ENCODE measurements around a stretch of chr6.

DNA sequence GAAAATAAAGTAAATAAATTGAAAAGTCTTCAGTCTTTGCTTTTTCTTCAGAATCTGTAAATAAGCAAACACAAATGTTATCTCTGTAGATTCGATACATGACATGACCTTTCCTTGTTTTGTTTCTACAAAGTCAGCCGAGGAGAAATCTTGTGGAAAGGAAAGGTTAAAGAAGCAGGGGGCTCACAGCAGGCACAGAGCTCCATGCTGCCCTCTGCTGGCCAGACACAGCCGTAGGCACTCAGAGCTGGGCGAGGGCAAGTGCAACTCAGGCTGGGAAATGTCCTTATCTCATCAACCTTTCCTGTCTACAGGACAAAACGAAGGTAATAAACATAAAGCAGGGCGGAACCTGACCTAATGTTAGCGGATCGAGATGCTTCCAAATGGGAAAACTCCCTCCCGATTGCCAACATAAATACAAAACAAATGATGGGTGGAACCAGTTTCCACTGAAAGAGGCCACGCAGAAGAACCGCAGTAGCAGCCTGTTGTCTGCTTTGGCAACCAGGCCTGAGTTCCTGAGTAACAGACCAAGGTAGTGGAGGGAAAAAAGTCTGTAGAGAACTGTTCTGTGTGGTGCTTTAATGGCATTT is 85.5 kb downstream of the MBOAT1 start:
- PRO-cap, result no peak

- PRO-cap, result no peak
Measured at GRCh38 chr6:20201864-20202457, 10.3 kb downstream of the MBOAT1 start.

DNA sequence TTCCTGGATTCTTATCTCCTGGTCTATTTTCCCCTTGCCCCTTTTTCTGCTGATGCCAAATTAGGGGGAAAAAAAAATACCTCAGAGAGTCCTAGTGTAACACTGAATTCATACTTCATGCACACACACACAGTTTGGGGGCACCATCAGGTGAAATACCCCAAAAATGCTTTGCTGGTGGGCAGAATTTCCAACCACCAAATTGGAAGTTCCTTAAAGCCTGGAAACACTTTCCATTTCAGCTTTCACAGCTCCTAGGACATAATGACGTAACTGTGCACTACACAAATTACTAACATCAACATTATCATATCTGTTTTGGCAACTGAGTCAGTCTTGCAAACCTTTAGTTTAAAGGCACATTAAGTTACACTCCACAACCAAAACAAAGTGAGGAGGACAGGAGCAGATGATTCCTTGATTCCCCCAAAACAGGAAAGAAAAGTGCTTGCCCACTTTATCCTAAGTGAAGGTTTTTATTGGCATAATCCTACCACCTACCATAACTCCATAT is 3.6 kb downstream of the MBOAT1 start:
- PRO-cap, result no peak

DNA sequence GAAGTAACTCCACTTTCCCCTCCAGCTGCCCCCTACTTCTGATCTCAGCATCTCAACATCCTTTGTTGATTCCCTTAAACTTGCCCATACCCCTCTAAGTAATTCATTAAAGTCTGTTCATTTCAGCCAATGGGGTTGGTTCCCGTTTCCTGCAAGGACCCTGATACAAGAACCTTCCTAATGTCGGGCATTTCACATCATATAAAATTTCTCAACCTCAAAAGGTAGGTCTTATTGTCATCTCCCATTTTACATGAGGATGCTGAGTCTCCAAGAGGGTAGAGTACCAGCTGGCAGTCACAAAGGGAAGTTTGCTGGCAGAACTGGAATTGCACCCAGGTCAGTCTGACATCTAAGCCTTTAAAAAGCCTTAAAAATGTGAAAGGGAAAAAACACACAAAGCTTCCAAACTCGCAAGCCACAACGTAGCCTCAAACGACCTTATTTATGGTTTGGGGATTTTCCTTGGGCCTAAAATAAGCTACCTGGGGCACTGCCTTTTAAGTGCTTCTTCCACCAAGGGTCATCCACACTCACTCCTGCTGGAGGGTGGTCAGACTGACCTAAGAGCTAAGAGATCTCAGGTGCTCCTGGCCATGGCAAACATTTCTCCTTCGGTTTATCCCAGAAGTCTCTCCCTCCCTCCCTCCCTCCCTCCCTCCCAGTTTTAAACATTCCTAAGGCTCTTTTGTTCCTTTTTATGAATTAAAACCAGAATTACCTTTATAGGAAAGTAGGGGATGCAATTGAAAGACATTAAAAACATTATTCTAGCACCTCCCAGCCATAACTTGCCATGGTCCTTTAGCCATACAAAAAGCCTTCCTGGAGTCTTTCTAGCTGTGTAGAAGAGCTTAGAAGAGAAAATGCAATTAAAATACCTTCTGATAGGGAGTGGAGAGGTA is 2.1 kb downstream of the MBOAT1 start:
- PRO-cap, result no peak

- PRO-cap, result no peak
Measured at GRCh38 chr6:20319227-20320437, 82.0 kb upstream of the E2F3 start.

DNA sequence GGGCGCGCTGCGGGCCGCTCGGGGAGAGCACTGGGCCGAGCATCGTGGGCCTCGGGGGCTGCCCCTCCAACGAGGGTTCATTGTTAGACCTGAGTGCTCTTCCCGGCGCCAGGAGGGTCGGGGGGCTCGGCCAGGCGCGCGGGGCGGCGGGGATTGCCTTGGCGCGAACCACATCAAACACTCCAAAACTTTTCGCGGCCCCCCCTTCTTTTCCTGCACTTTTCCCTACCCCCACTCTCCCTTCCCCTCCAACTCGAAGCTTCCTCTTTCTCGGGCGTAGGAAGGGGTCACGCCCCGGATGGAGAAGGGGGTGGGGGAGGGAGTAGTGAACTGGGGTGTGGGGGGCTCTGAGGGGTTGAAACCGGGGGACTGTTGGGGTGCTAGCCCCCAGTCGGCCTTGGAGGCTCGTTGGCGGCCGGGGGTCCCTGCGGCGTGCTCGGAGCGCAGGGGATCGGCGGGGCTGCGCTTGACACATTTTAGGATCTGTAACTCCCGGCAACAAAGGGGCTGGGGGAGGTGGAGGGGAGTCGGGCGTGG is 1.1 kb downstream of the E2F3 start:
- PRO-cap, result bidirectional peak, plus-strand start at position 80 of the sequence, minus-strand start at position 155 of the sequence; bidirectional peak, plus-strand start outside the sequence, minus-strand start at position 487 of the sequence

GRCh38 chr6:21887239-21888127 is 293.9 kb downstream of the SOX4 start:
- PRO-cap, result no peak

- PRO-cap, result no peak
Measured at GRCh38 chr6:22149602-22150316, 147.1 kb downstream of the PRL start.

GRCh38 chr6:24228571-24229104 is 102.6 kb downstream of the NRSN1 start:
- PRO-cap, result no peak

- PRO-cap, result no peak
Measured at GRCh38 chr6:24401461-24402043, 1.2 kb upstream of the MRS2 start.

DNA sequence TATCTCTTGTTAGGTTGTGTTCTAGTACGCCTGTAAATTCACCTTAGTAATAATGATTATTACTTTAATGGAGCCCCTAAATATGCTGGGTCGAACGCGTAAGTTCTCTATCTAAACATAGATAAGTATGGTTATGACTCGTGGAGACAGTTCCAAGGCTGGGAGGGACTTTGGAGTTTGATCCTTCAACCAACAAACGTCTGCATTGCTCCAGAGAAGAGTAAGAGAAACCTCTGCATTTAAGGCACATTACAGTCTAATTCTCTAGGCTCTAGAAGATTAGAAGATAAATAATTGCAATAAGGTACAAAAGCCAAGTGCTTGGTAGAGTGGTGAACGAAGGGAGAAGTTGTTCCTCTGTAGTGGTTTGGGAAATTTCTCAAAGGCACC is 549 bp downstream of the ACOT13 start:
- PRO-cap, result no peak

DNA sequence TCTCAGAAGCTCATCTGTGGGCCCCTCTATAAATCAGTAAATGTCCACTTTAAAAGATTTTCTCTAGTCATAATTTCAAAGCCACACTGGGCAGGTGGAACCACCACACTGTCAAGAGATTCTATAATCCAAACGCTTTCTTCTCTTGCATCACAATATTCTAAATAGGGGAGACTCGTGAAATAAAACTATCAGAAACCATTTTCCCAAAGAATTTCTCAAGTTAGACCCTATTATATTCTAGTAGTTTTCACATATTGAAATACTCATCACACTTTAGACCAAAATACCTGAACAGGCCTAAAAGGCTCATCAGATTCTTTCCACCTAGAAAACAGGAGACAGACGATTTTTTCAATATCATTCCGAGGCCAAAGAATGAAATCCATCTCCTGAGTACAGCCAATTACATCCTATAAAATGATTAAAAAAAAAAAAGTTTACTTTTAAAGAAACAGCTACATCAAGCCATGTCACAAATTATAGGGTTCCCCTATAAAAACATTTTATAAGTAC is 4.9 kb downstream of the C6orf62 start:
- PRO-cap, result no peak

DNA sequence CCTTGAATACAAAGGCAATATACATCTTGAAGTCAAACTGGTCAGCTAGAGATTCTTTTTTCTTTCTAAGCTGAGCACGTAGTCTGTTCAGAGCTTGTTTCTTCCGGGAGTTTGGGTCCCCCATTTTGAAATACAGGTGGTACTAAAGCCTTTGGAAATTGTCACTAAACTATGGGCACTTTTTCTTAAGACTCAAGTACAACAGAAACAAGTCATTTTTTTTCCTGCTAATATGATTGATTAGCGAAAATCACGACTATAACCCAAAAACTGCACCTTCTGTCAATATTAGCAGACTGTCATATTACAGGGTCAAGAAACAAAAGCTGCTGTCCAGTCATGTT is 437 bp downstream of the C6orf62 start:
- PRO-cap, result no peak

GRCh38 chr6:24718889-24718965 is 227 bp downstream of the C6orf62 start:
- PRO-cap, result no peak

DNA sequence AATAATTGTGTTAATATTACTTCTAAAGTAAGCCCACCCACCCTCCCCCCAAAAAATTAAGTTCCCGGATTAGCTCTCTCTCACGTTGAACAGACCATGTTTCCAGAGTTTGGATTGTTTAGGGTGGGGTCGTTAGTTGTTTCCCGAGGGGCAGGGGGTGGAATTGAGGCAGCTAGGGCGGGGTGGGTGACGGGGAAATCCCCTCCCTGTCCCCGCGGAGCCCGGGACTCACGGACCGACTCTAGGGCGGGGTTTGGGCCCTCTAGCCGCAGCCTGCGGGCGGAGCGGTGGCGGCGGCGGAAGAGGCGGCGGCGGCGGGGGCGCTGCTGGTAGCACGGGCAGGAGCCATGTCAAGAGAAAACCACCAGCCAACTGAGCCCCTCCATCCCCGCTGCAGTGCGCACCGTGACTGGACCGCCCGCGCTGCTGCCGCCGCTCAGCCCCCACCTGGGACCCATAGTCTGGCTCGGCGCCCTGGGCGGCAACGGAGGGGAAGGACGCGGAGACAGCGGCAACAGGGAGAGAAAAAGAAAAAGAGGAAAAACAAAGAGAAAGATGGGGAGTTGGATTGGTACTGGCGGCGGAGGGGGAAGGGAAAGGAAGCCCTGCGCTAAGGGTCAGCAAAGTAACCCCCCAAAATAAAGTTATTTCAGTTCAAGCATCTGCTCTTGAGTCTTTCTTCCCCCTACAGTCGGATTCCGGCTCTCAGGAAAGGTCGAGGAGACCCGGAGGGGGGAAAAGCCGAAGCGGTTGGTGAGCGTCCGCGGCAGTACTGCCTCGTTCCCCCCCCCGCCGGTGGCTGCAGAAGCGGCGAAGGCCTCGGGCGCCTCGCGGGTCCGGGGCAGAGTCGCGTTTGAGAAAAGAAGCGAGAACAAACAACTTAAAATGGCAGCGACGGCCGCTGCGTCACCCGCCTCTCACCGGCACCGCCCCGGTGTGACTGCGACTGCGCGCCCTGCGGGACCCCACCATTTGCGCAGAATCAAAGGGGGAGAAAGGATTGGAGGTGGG is 1.3 kb upstream of the C6orf62 start:
- PRO-cap, result bidirectional peak, plus-strand start at position 302 of the sequence, minus-strand start at position 234 of the sequence; unidirectional peak, minus-strand start at position 855 of the sequence

- PRO-cap, result bidirectional peak, plus-strand start at chr6:24721320, minus-strand start at chr6:24721337; bidirectional peak, plus-strand start at chr6:24721684, minus-strand start at chr6:24721631
Measured at GRCh38 chr6:24720993-24722000, 2.3 kb upstream of the C6orf62 start.

- PRO-cap, result no peak
Measured at GRCh38 chr6:24831612-24832558, 33.2 kb upstream of the ARMH2 start.

GRCh38 chr6:24890960-24891521 is 44.7 kb downstream of the RIPOR2 start:
- PRO-cap, result no peak

DNA sequence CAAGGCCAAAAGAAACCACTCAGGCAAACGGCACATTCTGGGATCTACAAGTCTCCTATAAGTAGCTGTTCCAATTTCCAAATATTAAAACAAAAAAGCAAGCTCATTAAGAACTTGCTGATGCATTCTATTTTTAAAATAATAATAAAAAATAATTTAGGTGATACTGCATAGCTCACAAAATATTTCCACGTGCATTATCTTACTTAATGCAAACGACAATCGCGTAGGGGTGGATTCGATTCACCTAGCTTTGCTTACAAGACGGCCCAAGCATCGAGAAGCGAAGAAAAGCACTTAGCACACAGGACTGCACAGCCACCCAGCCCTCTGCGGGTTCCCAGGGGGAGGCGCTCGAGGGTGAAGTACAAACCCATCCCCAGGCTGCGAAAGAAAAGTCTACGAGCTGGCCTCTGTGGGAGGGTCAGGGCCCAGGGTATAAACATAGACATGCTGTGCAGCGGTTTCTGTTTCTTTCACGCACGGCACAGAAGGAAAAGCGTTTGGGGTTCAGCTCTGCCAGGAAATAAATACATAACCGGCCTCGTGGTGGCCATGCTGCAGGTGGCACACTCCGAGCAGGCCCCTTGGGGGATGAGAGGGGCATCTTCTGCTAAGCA is 91.4 kb upstream of the RIPOR2 start:
- PRO-cap, result no peak

GRCh38 chr6:25088300-25088902 is 152.6 kb upstream of the RIPOR2 start:
- PRO-cap, result no peak

Data from neural crest cell (in vitro differentiated cells).